ENCODE data around the gene NPIPB2.

- RRBS, result no CpG with 5 or more reads among the region's 8 CpGs
These were observed 3.6 kb downstream of the LITAF start for GRCh38 chr16:11583145-11583590.

GRCh38 chr16:11712188-11712500 is 30.5 kb downstream of the TXNDC11 start:
- RRBS, result no CpG with 5 or more reads among the region's 3 CpGs

DNA sequence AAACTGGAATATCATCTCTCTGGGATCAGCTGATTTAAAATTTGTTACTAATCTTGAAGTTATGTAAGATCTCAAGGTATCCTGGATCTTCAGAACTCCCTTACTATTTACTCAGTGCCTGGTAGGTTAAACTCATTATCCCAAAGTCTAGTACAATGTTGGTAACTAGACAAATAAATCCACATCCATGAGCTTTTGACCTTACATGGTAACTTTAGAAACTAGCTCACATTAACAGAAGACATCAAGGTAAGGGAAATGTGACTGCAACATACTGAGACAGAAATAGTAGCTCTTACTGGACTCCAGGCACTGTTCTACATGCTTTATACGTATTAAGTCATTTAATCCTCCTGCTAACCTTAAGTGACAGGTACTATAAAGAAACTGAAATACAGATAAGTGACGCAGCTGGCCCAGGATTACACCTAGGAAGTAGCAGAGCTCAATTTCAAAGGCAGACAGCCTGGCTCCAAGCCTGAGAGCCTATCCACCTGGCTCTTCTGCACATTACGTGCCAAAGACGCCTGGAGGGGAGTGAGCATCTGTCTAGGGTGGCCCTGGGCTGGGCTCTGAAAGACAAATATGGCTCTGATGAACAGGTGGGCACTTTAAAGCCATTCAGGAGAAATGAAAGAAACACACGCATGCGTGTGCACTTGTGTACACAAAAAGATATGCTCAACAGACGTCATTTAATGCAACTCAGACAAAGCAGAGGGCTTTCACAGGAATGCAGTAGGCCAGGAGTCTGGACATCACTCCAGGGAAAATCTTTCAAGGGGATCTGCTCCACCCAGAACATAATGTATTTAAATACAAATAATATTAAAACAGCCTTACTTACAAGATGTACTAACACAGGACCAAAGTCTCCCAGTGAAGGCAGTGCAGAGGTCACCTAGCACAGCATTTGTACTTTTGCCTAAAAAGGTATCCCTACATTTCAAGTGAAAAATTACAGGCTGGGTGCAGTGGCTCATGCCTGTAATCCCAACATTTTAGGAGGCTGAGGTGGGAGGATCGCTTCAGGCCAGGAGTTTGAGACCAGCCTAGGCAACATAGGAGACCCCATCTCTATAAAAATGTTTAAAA is 4.4 kb downstream of the ZC3H7A start:
- RRBS, result no CpG with 5 or more reads among the region's 8 CpGs

DNA sequence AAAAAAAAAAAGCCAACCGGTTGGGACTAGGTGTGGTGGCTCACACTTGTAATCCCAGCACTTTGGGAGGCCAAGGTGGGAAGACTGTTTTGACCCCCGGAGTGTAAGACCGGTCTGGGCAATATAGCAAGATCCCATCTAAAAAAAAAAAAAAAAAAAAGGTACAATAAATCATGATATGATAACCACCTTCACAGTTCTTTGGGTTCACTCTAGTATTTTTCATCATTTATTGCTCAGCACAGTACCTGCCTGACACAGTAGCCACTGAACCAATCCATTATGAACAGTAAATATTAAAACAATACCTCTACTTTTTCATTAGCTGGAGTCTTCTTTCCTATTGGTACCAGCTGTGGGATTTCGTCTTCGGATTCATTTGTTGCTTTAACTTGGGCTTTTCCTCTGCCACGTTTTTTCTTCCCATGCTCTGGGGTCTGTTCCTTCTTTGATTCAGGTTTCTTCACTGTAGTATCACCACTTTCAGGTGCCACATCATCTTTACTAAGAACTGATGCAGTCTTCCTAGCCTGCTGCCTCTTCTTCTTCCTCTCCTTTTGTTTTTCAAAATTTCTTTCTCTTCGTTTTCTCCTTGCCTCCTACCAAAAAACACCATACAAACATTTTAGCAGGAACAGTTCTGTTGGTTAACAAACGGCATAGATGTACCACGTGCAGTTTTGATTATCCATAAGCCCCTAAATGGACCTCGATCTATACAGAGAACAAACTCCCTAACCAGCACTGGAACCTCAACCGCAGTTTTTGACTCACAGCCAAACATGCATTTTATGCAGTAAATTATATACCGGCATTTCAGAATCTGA is 11.7 kb downstream of the RSL1D1 start:
- RRBS, result 96% methylated on average over 2 of the region's 12 CpGs

GRCh38 chr16:11941933-11942482 is at the start of gene NPIPB2:
NPIPB2 (minus strand) TSS chr16:11942045.
- RRBS, result no CpG with 5 or more reads among the region's 4 CpGs

- RRBS, result no CpG with 5 or more reads among the region's 20 CpGs
These were observed 121.0 kb downstream of the SNX29 start for GRCh38 chr16:12097250-12098174.

GRCh38 chr16:12211734-12212133 is 235.2 kb downstream of the SNX29 start:
- RRBS, result no CpG with 5 or more reads among the region's 6 CpGs

- RRBS, result no CpG with 5 or more reads among the region's 12 CpGs
These were observed 313.2 kb downstream of the SNX29 start for GRCh38 chr16:12289780-12290126.

DNA sequence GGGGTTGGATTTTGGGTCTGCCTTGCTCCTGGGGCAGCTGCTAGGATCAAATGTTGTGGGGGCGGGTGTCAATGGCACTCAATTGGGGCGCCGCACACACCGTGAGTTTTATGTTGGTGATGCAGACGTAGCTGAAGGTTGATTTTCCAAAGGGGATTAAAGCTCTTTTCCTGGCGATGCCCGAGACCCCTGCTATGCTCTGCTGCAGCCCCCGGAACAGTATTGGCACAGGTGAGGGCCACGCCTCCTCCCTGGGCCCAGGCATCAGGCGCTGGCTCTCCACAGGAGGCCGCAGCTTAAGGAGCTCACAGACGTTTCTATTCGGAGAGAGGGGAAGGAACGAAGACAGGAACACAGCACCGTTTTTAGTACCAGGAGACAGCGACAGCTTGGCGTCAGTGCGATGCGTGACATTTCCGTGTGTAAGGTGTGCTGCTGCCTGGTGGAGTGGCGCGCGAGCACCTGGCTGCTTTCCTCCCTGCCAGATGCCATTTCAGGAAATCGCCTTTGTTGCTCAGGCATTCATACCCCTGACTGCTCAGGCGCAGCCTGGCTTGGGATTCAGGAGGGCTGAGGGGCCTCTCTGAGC is 367.6 kb downstream of the CPPED1 start:
- RRBS, result no CpG with 5 or more reads among the region's 25 CpGs

GRCh38 chr16:12619416-12619956 is 184.2 kb downstream of the CPPED1 start:
- RRBS, result no CpG with 5 or more reads among the region's 7 CpGs

GRCh38 chr16:12690718-12691131 is 113.0 kb downstream of the CPPED1 start:
- RRBS, result no CpG with 5 or more reads among the region's 8 CpGs

GRCh38 chr16:12757661-12758126 is 46.0 kb downstream of the CPPED1 start:
- RRBS, result no CpG with 5 or more reads among the region's 4 CpGs

DNA sequence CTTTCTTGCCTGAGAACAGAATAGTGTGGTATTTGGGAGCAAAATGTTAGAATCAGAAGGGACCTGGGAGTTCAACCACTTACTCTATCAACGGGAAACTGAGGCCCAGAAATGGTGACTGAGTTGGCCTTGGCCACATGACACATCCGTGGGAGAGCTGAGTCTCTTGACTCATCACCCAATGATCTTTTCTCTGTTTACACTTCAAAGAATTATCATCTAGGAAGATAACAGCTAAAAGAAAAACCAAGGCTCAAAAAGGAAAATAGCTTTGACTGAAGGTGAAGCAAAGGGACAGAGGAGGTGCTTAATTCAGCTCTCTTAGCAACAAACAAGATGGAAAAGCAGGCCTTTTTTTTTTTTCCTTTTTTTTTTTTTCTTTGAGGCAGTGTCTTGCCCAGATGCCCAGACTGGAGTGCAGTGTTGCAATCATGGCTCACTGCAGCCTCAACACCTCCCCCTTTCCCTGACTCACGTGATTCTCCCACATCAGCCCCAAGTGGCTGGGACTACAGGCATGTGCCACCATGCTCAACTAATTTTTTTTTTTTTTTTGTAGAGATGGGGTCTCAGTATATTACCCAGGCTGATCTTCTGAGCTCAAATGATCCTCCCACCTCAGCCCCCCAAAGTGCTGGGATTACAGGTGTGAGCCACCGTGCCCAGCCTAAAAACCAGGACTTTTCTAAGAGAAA is 16.7 kb downstream of the ERCC4 start:
- RRBS, result no CpG with 5 or more reads among the region's 4 CpGs

- RRBS, result no CpG with 5 or more reads among the region's 7 CpGs
These were observed 116.7 kb downstream of the MRTFB start for GRCh38 chr16:14187686-14188338.

- RRBS, result no CpG with 5 or more reads among the region's 11 CpGs
These were observed 166.1 kb downstream of the MRTFB start for GRCh38 chr16:14237025-14237821.

- RRBS, result no CpG with 5 or more reads among the region's 10 CpGs
These were observed 169.7 kb downstream of the MRTFB start for GRCh38 chr16:14240715-14241421.

DNA sequence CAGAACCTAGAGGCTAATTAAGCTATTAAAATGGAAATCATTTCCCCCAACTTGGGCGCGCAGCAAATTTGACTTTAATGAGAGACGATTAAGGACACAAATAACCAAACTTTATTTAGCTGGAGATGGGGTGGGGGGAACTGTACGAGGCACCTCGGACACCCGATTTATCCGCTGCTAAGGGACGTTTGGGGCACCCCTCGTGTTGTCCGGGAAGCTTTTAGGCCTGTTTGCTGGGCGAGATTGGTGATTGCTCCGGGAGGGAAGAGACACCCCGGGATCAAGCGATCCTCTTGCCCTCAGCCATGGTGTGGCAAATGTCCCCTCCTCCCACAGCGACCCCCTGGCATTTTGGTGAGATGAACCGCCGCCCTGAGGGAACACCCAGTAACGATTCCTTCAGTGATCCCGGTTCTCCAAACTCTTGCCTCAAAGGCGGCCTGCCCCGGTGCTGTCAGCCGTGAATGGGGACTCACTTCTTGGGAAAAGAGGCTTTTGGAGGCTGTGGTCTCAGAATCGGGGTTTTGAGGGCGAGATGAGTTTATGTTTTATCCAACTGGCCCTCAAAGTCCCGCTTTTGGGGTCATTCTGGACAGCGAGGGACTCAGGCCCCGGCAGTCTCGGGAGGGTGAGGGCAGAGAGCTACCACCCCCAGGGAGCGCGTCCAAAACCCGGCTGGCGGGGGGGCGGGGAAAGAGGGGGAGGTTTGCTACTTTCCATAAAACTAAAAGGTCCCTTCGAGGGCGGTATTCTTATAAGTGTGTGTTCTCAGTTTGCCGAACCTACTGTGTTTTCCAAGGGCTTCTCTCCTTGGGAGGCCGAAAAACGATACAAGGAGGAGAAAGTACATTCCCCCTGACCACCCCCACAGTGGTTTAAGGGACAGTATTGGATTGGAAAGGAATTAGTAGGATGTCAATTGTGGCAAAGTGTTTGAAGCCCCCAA is 232.6 kb downstream of the MRTFB start:
- RRBS, result 13% methylated on average over 7 of the region's 38 CpGs

- RRBS, result no CpG with 5 or more reads among the region's 3 CpGs
These were observed 22.0 kb downstream of the PARN start for GRCh38 chr16:14607991-14608503.

GRCh38 chr16:14657906-14658576 is 25.3 kb downstream of the BFAR start:
- RRBS, result no CpG with 5 or more reads among the region's 2 CpGs

DNA sequence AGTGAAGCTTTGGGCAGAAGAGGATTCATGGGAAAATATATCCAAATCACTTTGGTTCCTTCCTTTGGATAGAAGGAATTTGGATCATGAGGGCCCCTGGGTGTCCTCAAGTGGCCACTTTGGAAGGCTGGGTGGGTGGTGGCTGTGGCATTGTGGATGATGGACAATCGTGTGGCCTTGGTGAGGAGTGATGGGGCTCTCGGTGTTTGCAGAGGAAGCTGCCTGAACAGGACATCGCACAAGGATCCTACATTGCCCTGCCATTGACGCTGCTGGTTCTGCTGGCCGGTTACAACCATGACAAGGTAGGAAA is 42.5 kb upstream of the NPIPA1 start:
- RRBS, result no CpG with 5 or more reads among the region's 5 CpGs